Breast (tissue), 4 donors: Measurements from ENCODE around the genes NBPF20 and NBPF12.

DNA sequence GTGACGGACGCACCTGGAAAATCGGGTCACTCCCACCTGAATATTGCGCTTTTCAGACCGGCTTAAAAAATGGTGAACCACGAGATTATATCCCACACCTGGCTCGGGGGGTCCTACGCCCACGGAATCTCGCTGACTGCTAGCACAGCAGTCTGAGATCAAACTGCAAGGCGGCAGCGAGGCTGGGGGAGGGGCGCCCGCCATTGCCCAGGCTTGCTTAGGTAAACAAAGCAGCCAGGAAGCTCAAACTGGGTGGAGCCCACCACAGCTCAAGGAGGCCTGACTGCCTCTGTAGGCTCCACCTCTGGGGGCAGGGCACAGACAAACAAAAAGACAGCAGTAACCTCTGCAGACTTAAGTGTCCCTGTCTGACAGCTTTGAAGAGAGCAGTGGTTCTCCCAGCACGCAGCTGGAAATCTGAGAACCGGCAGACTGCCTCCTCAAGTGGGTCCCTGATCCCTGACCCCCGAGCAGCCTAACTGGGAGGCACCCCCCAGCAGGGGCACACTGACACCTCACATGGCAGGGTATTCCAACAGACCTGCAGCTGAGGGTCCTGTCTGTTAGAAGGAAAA lies 217.0 kb downstream of the SRGAP2C start:
- PRO-cap, 3 experiments = no peak in any of the 3 experiments
- RRBS = no CpG with 5 or more reads among the region's 17 CpGs

DNA sequence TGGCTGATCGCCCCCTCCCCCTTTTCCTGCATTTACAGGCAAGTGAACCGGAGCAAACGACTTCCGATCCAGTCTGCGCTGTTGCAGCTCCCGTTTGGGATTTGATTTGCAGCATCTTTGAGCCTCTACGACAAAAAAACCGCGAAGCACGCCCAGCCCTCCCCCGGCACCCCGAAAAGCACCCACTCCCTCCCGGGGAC lies 2.6 kb upstream of the FAM72C start:
- PRO-cap, 3 experiments = no peak in any of the 3 experiments
- RRBS = no CpG with 5 or more reads among the region's 13 CpGs

GRCh38 chr1:144412046-144413004 lies 38.9 kb upstream of the PPIAL4E start:
- PRO-cap, 3 experiments = peak in 3 of 3 experiments; most common plus-strand start chr1:144412576 (in 3); most common minus-strand start chr1:144412199 (in 3)
- RRBS = no CpG with 5 or more reads among the region's 54 CpGs

GRCh38 chr1:145425172-145426078 lies at the start of gene NBPF20:
Gene NBPF20 (minus strand): TSS chr1:145425603.
- PRO-cap, 3 experiments = peak in 2 of 3 experiments; most common plus-strand start chr1:145425704 (in 1); most common minus-strand start chr1:145425603 (in 2)
- RRBS = no CpG with 5 or more reads among the region's 84 CpGs

GRCh38 chr1:145759205-145760010 lies 40.1 kb downstream of the CD160 start:
- PRO-cap, 3 experiments = no peak in any of the 3 experiments
- RRBS = no CpG with 5 or more reads among the region's 2 CpGs

GRCh38 chr1:145784392-145784752 lies 39.5 kb downstream of the RNF115 start:
- PRO-cap, 3 experiments = no peak in any of the 3 experiments
- RRBS = no CpG with 5 or more reads among the region's 3 CpGs

DNA sequence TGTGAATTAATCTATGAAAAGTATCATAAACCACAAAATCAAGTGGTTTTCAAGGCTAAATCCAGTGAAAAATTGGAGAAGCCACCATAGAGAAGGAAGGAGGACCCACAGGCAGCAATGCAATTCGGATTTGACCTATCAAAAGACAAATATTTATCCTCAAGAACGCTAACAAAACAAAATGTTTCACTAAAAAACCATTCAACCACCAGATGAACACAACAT lies 39.2 kb downstream of the RNF115 start:
- PRO-cap, 3 experiments = no peak in any of the 3 experiments
- RRBS = no CpG with 5 or more reads among the region's 2 CpGs

- PRO-cap, 3 experiments = no peak in any of the 3 experiments
- RRBS = no CpG with 5 or more reads among the region's 4 CpGs
Observed at GRCh38 chr1:145788694-145789230, 35.1 kb downstream of the RNF115 start.

DNA sequence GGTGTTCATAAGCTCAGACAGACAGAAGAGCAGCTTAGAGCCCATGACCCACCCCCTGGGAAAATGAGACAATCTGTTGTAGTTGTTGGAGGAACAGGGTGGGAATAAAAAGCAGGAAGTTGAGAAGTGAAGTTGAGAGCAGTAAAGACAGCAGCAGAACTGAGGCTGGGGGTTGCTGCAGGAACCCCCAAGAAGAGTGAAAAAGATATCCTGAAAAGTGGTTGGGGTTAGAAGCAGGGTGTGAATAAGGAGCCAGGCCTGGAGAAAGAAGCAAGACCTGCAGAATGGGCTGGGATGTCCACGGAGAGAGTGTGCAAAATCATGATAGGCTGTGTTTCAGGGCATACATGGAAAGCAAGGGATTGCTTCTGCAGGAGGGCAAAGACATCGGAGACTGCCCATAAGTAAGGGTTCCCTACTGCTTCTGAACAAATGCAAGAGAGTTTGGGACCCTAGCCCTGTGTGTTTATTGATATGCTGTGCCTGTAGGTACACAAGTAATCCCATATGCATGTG lies 1.8 kb upstream of the LIX1L start:
- PRO-cap, 3 experiments = no peak in any of the 3 experiments
- RRBS = no CpG with 5 or more reads among the region's 2 CpGs

DNA sequence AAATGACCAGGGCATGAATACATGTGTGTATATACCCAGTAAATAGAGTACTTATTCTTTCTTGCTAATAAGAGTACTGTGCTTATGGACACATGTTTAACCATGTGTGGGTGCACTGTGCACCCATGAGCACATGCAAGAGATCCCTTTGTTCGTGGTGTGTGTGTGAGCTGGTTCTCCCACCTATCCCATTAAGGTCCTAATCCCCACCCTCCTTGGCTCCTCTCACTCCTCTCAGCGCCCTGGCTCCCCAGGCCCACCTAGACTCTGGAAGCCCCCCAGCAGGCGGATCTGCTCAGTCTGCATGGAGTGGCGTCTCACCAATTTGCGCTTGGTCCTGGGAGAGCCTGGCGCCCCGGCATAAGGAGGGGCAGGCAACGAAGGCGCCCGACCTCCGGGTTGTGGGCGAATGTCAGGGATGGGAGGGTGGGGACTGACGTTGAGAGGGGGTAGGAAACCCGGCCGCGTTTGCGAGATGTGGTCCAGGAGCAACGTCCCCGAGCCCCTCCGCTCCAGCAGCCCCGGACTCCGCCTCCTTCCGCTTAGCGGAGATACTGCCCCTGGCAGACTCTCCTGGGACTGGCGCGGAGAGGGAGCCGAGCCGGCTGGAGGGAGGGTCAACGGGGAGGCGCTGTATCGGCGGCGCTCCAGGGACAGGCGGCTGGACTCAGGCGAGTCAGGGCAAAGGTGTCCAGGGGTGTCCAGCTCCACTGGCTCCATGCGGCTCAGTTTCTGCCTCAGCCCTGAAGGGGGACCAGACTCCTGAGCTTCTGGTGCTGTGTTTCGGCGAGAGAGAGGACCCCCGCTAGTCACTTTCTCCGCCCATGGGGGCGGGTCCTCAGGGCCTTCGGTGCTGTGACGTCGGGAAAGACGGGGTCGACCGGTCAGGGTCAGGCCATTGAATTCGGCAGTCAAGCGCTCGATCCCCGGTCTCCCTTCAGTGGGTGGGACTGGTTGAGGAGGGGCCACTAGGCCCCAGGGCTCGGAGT lies 2.5 kb upstream of the LIX1L start:
- PRO-cap, 3 experiments = peak in 2 of 3 experiments; most common plus-strand start position 590 of the sequence (in 2); most common minus-strand start position 772 of the sequence (in 2)
- RRBS = 3% methylated on average over 26 of the region's 52 CpGs

DNA sequence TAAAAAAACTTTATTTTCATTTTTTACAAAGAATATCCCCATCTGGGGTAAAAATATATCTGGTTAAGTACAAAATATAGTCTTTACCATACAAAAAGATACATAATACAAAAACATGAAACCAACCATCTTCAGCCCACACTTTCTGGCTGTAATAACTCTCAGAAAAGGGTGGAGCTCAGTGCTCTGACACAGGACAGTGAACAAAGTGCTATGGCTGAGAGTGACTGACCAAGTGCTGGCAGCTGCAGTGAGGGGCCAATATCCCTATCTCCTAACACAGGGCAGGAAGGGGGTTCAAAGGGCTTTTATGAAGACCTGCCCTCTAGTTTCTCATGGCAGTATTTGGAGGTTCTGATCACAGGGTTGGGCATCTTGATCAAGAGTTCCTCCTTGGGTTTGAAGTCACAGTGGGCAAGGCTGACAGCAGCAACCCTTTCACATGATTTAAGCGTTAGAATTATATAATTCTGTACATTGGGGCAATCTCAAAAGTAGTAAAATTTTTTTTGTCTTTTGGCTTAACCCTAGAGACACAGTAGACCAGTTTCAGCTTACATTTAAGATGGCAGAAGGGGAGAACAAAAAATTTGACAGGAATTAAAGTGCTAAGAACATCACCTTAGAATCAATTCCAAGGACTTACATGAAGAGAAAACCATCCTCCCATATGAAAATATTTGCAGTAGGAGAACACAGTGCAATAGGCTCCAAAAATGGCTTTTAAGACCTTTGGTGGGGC lies 3.8 kb downstream of the TXNIP start:
- PRO-cap, 3 experiments = no peak in any of the 3 experiments
- RRBS = no CpG with 5 or more reads among the region's 1 CpG

GRCh38 chr1:145995010-145995561 lies 1.3 kb downstream of the TXNIP start:
- PRO-cap, 3 experiments = no peak in any of the 3 experiments
- RRBS = no CpG with 5 or more reads among the region's 6 CpGs

DNA sequence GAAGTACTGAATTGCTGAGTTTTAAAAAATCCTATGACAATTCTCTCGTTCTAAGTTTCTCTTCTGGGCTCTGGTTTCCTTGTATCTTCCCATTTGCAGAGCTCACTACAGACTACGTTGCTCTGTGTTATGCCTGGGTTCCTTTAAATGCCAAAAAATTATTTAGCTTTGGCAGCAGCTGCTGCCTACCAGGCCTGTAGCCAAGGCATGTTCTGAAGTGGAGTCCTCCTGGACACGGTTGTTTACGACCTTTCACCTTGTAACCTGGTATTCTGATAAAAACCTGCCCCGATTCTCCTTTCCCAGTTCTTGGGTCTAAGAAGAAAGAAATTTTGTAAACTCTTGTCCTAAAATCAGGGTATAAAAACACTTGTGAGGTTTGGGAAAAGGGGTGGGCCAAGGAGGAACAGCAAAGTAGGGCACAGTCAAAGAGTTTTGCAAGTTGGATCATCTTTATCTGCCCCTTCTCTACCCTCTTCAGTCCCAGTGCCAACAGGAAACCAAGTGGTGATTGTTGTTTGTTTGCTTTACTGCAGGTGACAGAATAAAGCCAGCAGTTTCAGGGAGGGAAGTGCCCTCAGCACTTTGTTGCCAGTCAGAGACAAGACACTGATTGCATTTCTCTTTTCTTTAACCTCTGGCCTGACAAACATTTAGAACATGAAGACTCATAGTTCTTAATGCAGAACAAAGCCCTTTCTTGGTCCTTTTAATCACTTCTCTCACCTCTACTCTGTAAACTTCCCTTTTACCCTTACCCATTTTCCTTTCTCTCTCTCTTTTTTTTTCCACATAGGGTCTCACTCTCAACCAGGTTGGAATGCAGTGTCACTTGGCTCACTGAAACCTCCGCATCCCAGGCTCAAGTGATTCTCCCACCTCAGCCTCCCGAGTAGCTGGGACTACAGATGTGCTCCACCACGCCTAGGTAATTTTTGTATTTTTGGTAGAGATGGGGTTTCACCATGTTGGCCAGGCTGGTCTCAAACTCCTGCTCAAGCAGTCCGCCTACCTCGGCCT lies 3.2 kb upstream of the TXNIP start:
- PRO-cap, 3 experiments = peak in 3 of 3 experiments; most common plus-strand start position 89 of the sequence (in 1); most common minus-strand start position 145 of the sequence (in 2)
- RRBS = no CpG with 5 or more reads among the region's 10 CpGs

DNA sequence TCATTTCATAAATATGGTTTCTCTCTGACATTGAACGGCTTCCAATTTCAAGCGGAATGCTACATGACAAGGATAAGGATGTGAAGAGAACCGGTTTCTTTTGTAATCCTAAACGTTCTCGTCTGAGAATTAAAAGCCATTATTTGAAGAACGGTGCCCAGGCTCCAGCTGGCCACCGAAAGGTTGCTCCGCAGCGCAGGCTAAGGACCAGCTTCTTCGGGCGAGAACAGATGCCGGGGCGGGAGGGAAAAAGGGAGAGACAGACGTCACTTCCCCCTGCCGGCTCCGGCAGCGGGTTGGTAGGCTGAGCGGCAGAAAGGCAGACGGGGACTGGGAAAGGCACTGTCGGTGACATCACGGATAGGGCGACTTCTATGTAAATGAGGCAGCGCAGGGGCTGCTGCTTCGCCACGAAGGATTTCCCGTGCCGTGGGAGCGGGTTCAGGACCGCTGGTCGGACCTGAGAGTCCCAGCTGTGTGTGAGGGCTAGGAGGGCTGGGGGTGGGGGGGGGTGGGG lies 31.7 kb upstream of the PPIAL4H start:
- PRO-cap, 3 experiments = peak in 3 of 3 experiments; most common minus-strand start position 202 of the sequence (in 2)
- RRBS = no CpG with 5 or more reads among the region's 30 CpGs

GRCh38 chr1:146937943-146938912 lies at the start of gene NBPF12:
Gene NBPF12 (plus strand): TSS chr1:146938324.
- PRO-cap, 3 experiments = peak in 3 of 3 experiments; most common plus-strand start chr1:146938448 (in 3); most common minus-strand start chr1:146938547 (in 1)
- RRBS = no CpG with 5 or more reads among the region's 66 CpGs

DNA sequence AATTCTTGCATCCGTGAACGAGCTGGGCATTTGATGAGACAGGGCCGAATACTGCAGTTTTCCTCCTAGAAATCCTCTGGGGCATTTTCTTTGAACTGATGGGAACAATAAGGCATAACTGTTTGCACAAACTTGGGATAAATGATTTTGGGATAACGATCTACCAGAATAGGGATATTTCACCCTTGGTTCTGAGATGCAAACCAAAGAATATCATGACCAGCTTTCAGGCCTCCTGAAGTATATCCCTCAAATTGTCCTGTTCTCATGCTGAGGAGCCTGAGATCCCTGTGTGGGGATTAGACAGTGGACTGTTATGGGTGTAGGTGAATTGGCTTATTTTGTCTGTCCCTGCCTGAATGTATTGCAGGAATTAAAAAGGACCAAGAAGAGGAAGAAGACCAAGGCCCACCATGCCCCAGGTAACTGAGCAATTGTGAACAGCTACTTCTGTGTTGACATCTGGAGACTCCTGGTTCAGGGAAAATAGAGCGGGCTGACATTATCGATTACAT lies 48.8 kb downstream of the NBPF12 start:
- PRO-cap, 3 experiments = no peak in any of the 3 experiments
- RRBS = no CpG with 5 or more reads among the region's 6 CpGs

GRCh38 chr1:147402700-147403120 lies 138.6 kb upstream of the BCL9 start:
- PRO-cap, 3 experiments = no peak in any of the 3 experiments
- RRBS = no CpG with 5 or more reads among the region's 9 CpGs

- PRO-cap, 3 experiments = no peak in any of the 3 experiments
- RRBS = no CpG with 5 or more reads among the region's 3 CpGs
Observed at GRCh38 chr1:147527374-147527667, 14.0 kb upstream of the BCL9 start.

GRCh38 chr1:147539015-147539518 lies 2.2 kb upstream of the BCL9 start:
- PRO-cap, 3 experiments = no peak in any of the 3 experiments
- RRBS = no CpG with 5 or more reads among the region's 4 CpGs

GRCh38 chr1:147542582-147542995 lies 1.3 kb downstream of the BCL9 start:
- PRO-cap, 3 experiments = no peak in any of the 3 experiments
- RRBS = no CpG with 5 or more reads among the region's 5 CpGs